Neuron (in vitro differentiated cells): ENCODE results near the gene NAXD.

GRCh38 chr13:110024377-110024779 is 238.0 kb upstream of the IRS2 start:
- PRO-cap = no peak

GRCh38 chr13:110136447-110137586 is 170.1 kb downstream of the COL4A1 start:
- PRO-cap = no peak

DNA sequence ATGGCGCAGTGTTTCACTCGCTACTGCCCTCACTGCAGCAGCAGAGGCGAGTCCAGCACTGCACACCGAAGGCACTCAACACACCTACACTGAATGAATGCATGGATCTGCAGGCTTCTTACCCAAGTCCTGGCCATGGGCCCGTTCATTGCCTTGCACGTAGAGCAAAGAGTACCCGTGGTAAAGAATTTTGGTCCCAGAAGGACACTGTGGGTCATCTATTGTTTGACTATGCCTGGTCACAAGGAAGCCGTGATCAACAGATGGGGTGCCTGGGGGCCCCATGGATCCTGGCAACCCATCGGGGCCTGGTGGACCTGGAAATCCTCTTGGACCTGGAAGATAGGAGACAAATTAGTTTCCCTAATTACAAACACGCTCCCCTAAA is 144.9 kb downstream of the COL4A1 start:
- PRO-cap = no peak

DNA sequence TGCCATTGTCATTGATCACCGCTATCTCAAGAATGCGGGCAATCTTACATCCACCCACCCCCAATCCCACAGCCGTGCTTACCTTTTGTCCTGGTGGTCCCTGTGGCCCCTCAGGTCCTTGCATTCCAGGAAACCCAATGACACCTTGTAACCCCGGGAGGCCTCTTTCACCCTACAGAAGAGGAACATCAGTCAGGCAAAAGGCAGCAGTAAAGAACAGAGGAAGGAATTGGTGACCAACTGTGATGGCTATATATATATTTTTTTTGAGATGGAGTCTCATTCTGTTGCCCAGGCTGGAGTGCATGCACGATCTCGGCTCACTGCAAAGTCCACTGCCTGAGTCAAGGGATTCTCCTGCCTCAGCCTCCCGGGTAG is 93.1 kb downstream of the COL4A1 start:
- PRO-cap = no peak

DNA sequence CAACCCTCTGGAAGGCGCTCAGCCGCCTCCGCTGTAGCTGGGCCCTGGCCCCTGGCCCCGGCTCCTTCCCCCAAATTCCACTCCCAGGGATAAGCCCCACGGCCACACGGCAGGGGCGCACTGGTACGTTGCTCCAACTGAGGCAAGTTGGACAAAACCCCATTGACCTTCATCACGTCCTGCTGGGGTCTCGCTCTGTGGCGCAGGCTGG is 58.7 kb downstream of the COL4A1 start:
- PRO-cap = no peak

DNA sequence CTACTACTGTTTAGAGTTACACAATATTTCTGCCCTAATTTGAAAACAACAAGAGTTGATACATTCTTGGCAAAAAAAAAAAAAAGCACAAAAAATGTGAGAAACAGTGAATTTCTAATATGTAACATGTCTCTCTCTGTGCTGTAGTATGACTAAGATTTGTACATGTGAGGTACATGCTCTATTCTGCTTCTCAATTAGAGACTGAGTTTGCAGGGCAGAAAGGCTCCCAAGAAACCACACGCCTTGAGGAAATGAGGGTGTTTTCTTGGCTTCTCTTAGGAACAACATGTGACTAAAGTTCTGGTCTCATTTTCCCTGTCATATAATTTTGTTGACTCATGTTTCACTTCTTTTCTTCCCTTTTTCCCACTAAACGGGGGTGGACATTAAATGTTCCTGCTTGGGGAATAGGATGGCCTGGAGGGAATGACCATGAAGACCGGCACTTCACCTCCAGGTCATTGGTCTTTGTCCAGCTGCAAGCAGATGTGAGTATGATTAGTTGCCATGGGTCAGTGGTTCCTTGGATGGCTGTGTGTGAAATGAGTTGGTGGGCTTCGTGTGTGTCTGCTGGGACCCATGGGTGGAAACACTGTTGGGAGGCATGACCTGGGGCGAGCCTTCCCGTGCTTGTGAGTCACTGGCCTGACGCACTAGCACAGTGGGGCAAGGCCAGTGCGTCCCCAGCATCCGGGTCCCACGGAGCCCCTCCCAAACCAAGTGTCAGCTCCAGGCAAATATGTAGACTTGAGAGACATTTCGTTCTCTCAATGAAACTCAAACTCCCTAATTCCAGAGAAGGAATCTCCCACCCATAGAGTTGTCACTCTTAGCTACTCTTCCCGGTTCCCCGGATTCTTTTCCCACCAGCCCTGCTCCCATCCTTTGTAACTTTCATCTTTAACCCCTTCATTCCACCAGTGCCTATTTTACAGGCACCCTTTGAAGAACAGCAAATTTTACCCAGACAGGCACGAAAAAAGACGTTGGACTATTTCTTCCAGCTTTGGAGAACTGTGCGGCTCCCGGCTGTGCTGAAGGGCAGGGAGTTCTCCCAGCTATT is 56.5 kb downstream of the COL4A1 start:
- PRO-cap = no peak

- PRO-cap = no peak
These were observed 52.8 kb downstream of the COL4A1 start for GRCh38 chr13:110254115-110254561.

DNA sequence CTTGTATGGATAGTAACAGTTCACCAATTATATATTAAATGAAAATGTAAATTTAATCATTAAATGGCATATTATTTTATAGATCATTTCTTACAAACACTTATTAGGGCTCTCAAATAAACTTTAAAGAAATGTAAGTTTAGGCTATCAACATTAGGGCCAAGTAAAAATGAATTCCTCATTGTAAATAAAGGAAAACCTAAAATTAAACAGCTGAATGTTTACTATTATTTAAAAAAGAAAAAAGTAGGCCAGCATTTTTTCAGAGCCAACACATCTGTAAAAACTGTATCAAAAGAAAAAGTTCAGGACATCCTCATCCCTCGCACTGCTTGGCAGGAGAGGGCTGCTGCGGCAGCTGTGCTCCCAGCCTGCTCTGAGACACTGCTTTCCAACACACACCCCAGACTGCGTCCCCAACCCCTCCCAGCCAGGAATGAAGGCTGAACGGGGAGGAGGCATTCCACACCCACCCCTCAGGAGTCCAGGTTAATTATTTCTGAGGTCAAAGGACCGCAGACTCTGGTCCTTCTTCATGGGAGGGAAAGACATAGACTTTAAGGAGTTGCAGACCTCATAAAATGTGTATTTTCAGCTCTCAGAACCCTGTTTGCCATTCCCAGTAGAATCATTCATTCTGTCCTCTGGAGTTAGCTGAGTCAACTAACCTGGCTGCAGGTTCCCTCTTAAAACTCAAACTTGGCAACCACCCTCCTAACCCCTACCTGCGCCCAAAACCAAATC is 43.1 kb downstream of the COL4A1 start:
- PRO-cap = no peak

- PRO-cap = no peak
These were observed 4.8 kb downstream of the COL4A2 start for GRCh38 chr13:110311577-110312499.

- PRO-cap = no peak
These were observed 5.6 kb downstream of the COL4A2 start for GRCh38 chr13:110312500-110313266.

GRCh38 chr13:110322012-110322848 is 15.1 kb downstream of the COL4A2 start:
- PRO-cap = no peak

- PRO-cap = no peak
These were observed 23.5 kb downstream of the COL4A2 start for GRCh38 chr13:110330520-110331054.

GRCh38 chr13:110336437-110337082 is 29.5 kb downstream of the COL4A2 start:
- PRO-cap = no peak

- PRO-cap = no peak
These were observed 30.2 kb downstream of the COL4A2 start for GRCh38 chr13:110337083-110337897.

GRCh38 chr13:110455917-110456543 is 105.5 kb downstream of the RAB20 start:
- PRO-cap = no peak

DNA sequence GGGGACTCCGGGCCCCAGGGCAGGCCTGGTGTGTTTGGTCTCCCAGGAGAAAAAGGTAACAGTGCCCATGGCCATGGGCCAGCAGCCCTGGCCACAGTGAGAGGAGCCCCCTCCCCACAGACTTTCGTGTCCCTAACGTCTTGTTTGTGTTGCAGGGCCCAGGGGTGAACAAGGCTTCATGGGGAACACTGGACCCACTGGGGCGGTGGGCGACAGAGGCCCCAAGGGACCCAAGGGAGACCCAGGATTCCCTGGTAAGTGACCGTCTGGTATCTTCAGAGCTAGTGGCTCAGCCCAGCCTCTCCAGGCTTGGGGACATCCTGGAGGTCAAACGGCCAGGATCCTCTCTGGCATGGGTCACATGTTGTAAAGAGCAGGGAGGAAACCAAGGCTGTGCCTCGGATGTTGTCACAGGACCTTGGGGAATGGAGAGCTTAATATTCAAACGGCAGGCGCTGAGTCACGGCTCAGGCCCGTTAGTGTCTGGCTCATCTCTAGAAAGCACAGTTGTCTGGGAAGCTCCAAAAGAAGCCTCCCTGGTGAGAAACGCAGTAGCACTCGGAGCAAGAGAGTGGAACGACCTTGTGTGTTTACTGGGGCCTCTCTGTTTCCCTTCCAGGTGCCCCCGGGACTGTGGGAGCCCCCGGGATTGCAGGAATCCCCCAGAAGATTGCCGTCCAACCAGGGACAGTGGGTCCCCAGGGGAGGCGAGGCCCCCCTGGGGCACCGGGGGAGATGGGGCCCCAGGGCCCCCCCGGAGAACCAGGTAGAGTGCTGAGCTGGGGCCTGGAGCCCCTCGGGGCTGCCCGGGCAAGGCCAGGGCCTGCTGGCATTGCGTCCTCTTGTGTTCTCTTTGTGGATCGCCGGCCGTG is 58.1 kb downstream of the RAB20 start:
- PRO-cap = no peak

DNA sequence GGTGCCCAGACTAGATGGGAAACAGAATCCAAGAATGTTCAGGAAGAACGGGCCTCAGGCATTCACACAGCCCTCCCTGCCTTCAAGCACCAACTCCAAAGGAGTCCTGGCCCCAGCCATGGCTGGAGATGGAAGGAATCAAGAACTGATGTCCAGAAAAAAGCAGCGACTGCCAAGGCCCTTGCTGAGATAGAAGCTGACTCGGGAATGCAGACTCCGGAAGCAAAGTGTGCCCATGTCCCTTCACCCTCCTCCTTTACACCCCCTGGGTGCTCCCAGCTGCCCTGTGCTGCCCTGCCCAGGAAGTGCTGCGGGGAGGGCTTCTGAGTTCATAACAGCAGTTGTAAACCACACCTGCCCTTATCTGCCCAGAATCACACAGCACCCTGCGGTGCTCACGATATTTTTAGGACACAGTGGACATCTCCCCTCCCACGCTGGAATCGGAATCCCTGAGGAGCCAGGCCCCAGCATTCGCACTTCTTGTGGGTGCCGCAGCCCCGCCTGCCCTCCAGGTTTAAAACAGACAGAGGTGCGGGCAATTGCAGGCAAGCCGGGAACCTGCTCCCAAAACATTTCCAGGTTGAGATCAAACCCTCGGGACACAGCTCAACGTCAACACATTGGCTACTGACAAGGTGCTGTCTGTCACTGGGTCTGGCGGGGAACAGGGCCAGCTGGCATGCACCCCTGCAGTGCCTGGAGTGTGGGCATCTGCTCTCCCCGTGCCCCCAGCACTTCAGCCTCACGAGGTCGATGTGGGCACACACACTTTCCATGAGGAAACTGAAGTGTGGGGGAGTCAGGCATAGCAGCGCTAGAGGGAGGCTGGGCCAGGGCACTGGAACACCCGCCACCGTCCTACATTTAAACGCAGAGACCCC is 36.9 kb downstream of the RAB20 start:
- PRO-cap = no peak

DNA sequence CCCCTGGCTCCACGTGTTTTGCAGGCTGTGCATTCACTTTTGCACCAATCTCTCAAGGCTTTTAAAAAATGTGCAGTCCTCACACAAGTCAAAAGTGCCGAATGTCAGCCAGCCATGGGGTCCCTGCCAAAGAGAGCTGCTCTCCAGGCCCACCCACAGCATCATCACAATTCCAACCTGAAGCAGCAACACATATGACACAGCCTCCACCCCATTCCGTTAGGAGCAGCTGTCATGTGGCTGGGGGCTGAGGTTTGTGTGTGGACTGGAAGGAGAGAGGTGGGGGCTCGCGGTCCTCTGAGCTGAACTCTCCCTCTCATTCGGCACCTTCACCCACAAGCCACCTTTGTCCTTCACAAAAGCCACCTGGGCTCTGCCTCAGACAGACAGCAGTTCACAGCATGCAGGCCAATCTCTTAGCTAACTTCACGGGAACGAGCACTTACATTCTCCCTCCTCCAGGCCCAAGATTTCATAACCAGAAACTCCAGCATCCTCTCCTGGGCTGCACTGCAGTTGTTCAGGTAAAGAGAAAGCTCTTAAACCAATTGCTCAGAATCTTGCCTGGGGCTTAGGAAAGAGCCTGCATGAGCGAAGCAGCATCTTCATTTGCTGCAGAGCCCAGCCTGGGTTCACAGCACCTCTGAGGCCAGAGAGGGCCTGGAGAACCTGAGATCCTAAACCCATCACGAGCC is 7.2 kb downstream of the RAB20 start:
- PRO-cap = no peak

DNA sequence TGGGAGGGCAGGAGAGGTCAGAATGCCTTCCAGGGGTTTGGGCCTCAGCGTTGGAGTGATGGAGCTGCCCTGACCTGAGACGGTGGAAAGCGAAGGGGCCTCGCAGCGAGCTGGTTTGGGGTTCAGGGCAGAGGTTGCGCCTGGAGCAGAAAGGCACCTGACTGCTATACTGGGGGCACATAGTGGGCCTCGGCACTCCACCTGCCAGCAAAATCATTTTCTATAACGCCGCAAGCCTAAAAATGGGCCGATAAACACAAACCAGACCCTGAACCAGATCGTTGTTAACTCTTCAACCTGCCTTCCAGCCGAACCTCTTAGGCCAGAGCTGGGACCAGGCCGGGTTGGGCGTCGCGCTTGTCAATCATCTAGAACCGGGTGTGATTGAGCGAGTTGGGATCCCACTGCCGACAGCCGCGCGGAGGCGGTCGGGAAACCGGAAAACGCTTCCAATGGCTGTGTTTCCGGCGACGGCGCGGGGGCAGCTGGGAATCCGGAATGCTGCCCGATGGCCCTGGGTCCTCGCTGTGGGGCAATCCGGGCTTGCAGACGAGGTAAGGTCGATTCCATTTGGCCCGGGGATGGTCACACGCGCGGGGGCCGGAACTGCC is at the start of gene NAXD:
Gene NAXD (plus strand): TSS at position 452 of the 611 bp plus-strand sequence.
- PRO-cap = bidirectional peak, plus-strand start at position 452 of the sequence, minus-strand start at position 294 of the sequence

GRCh38 chr13:110811089-110811703 is 97.7 kb downstream of the ING1 start:
- PRO-cap = no peak